Mesenchymal stem cell of the bone marrow (primary cell): ENCODE measurements around the genes ZNF800 and SND1.

- CAGE, long polyA plus RNA = no peak
Observed at GRCh38 chr7:123721647-123722445, 27.0 kb downstream of the WASL start.

DNA sequence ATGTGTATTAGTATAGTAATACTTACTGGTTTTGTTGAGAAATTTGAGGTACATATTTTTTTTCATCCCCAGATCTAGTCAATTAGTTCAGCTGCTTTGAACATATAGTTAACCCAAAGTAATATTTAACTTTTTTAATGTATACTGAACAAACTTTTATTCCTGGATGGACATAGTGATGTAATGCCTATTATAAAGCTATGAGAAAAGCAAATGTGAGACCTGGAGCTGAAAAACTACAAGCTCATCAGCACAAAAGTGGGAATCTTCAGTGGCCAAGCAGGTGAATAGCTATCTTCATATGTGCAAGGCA is 472.1 kb upstream of the POT1 start:
- CAGE, long polyA plus RNA = no peak

- CAGE, long polyA plus RNA = no peak
Observed at GRCh38 chr7:126370318-126370706, 882.4 kb downstream of the GRM8 start.

DNA sequence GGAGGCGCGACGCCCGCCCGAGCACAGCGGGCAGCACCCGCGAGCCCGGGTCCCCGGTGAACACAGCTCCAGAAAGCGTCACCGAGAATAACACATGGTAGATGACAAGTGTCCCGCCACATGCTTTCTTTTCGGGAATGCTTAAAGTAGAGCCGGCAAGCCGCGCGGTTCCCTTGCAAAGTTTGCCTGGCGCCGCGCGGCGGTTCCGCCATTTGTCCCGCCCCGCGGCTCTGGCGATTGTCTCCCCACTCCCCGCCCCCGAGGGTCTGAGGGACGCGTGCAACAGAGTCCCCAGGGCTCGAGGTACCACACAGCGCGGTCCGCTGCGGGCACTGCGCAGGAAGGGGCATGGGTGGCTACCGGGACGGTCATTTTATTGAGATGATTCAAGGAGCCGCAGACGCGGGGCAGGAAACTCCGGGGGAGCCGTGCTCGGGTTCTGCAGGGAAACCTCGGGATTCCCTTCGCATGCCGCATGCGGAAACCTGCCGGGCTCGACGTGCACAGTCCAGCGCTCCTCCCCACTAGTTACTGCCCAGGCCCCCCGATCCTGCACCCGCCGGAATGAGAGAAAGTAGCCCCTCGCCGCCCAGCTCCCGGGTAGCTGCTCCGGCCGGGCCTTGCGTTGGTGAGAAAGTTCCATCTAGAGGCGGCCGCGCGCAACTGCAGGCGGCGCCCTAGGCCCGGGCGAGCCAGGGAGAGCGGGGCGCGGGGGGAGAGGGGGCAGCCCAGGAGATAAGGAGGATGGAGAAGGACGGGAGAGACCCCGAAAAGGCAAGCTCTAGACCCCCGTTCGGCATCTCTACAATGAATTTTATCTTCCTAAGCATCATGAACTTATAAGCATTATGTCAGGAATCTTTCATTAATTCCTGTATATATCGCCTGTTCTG is 946 bp upstream of the GRM8 start:
- CAGE, long polyA plus RNA = no peak

GRCh38 chr7:127392469-127392971 is at the start of gene ZNF800:
Gene ZNF800, minus strand, starts transcription at chr7:127392708.
- CAGE, long polyA plus RNA = no peak

DNA sequence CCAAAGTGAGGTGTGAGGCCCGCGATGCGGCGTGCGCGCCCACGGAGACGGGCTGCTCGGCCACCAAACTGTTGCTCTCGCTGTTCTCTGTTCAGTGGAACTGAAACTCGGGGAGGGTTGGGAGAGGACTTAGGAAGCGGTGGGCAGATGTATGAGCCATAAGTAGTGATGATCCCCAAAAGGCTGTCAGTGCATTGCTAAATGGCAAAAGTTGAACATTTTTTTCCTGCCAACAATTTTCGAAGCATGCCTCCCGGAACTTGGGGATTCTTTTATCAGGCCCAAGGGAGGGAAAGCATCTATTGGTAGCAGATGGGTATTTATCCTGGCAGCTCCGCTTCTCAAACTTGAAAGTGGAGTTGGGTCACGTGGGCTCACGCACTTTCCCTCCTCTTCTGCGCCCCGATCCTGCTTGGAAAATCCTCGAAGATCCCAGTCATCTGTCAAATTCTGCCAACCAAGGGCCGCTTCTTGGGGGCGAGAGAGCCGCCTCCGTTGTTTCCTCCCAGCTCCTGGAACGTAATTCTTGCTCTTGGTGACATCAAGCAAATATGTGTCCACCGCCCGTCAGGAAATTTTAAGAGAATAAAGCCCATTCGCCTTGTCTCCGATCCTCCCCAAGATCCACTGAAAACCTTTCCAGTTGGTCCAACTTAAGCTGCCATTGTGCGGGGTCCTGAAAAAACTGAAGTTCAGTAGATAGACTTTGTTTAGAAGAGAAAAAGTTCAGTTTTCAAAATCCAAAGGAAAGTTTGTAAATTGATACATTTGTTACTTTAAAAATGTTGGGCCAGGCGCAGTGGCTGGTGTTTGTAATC is 673 bp upstream of the ZNF800 start:
- CAGE, long polyA plus RNA = no peak

DNA sequence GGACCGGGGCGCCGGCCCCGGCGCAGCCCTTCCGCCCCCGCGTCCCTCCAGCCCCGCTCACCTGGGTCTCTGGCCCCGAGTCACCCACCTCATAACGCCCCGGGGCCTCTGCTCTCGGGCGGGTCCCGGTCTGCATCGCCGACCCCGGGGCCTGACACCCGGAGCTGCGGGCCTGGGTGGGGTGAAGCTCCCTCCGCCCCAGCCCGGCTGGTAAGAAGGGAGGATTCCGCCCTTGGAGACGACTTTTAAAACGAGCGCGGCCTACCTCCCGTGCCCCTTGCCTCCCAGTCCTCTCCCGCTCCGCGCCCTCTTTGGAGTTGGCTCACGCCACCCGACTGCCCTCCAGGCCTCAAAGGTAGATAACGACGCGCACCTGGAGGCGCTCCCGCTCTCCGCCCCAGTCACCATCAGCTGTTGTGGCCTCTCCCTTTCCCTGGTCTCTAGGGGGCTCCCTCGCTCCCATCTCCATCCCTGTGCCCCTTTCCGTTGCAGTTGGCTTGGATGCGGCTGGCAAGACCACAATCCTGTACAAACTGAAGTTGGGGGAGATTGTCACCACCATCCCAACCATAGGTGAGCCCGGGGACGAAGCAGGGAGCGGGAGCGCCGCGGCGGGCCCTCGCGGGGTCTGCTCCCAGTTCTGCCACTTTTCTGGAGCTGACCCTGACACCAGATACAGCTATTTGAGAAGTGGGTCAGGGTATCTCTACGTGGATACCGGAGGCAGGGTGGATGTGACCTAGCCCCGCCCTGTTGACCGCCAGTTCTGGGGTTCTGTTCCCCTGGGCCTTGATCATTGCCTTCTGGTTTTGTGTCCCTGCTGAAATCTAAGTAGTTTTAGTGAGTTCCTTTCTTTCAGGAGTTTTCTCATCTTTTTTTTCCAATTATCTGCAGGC is 628 bp downstream of the ARF5 start:
- CAGE, long polyA plus RNA = no peak

DNA sequence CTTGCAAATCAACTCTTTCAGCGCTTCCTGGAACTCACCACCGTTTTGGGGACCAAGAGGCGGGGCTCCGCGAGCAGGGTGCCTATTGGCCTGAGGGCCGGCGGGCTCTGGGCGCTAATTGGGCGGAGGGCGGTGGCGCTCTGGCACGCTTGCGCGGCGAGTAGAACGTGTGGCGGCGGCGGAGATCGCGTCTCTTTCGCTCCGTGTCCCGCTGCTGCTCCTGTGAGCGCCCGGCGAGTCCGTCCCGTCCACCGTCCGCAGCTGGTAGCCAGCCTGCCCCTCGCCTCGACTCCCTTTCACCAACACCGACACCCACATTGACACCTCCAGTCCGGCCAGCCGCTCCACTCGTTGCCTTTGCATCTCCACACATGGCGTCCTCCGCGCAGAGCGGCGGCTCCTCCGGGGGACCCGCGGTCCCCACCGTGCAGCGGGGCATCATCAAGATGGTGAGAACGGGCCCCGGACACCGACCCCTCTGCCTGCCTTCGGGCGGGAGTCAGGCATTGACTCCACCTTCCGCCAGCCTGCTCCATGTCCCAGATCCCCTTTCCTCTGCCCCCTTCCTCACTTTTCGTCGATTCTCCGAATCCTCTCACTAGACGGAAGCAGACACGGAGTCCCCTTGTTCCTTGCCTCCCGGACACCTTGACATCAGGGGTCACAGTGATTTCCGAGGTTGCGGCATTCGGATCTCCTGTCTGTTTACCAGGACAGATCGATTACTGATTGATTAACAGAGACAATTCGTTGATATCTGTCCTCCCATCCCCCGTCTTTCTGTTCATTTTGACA is at the start of gene SND1:
TSS of gene SND1 (plus strand) at position 192 of the 795 bp plus-strand sequence.
- CAGE, long polyA plus RNA = no peak

- CAGE, long polyA plus RNA = no peak
Observed at GRCh38 chr7:127975802-127976576, 55.2 kb downstream of the LRRC4 start.

DNA sequence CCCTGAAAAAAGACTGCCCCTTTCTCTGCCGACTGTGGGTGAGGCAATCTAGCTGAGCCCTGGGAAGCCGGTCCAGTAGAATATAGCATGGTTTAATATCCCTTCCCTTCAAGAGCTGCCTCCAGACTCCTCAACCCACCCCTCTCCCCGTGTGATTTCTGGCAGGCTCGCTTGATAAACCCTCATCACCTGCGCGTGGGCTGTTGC is 1.9 kb upstream of the LRRC4 start:
- CAGE, long polyA plus RNA = no peak

DNA sequence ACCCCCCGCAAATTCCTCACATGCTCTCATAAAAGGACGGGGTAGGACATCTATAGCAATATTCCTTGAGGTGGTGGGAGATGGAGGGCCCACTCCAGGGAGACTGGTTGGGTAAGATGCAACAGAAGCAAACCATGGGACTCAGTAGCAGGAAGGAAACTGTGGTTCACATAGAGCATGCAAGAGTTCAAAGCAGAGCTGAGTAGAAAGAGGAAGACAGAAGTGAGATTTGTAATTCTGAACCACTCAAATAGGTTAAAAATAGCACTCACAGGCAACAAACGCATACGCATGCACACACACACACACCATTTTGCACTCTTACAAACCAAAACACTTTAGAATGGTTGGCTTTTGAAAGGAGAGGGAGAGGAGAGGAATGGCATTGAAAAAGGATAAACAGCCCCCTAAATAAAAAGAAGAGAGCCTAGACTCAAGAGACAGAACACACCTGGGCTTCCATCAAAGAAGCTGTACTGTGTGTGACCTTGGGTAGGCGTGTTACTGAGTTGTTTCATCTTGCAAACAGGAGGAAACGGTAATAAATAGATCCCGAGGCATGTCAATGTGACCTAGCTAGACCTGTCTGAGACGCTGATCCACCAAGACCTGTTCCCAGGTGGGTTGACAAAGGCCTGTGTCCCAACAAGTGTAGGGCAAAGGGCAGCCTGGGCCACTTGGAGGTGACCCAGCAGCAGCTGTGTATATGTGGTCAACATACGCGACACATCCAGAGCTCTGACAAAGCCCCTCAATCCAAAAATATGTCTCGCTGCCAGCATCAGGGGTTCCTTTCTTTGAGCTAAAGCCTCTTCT is 77.7 kb upstream of the LRRC4 start:
- CAGE, long polyA plus RNA = no peak

GRCh38 chr7:128303855-128304164 is 39.9 kb downstream of the RBM28 start:
- CAGE, long polyA plus RNA = no peak

DNA sequence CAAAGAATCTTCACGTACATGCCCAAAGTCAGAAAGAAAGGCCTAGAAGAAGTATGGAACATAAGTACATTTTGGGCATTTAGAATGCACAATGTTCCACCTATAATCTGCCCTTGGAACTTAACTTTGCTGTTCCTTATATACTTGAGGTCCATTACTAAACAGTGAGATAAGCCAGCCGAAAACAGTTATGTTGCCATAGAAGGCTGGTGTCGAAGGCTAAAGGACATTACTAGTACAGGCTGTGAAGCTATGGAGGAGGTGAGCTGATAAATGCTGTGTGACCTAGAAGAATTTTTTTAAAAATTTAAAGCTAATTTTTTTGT is 19.9 kb downstream of the RBM28 start:
- CAGE, long polyA plus RNA = no peak

GRCh38 chr7:128450187-128450971 is 5.3 kb upstream of the HILPDA start:
- CAGE, long polyA plus RNA = no peak

DNA sequence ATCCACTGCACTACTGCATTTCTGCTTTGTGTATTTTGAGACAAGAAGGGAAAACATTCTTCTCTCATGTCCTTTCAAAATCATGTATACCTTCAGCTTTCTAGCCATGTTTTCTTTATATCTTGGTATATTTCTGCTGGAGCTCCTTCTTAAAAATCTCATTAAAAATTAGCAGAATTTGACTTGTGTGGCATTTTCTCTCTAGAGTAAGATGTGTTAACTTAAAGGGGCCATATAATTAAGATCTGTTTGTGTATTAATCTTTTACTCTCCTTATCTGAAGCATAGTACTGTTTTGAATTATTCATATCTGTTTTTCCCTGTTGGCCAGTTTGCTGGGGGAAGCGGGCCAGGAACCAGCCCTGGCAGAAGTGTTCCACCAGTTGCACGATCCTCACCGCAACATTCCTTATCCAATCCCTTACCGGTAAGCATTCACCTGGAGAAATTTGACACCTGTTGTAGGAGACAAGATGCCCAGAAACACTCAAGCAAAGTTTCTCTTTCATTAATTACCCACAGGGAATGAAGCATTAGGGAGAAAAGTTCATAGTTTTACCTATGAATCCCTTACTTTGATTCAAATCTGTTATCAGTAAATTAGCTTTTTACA is 92.3 kb upstream of the GARIN1A start:
- CAGE, long polyA plus RNA = no peak

GRCh38 chr7:128829131-128829850 is 915 bp upstream of the FLNC start:
- CAGE, long polyA plus RNA = no peak

DNA sequence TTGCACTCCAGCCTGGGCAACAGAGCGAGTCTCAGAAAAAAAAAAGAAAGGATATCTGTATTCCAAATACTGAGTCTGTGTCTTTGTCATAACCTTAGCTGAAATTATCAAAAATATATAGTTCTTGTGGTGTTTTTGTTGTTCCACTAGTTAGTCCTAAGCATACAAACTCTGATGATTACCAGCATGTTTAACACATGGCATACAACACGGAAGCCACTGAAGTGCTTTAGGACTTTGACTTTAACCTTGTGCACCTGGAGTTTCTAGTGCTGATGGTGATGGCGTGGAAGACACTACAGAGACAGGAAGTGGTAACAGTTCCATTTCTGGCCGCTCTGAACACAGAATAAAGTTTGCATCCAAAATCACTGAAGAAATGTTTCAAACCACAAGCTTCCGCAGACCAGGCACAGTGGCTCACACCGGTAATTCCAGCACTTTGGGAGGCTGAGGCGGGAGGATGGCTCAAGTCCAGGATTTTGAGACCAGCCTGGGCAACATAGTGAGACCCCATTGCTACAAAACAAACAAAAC is 40.3 kb upstream of the TNPO3 start:
- CAGE, long polyA plus RNA = no peak

DNA sequence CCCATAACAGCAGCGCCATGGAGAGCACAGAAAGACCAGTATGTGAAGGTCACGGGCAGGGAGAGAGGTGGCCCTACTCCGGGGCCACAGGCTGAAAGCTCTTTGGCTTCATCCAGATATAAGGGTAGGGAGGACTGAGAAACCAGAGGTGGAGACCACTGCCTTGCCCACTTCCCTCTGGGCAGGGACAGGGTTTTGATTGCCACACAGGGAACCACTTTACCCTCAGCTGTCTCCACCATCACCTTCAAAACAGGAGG is 5.3 kb downstream of the TSPAN33 start:
- CAGE, long polyA plus RNA = no peak

DNA sequence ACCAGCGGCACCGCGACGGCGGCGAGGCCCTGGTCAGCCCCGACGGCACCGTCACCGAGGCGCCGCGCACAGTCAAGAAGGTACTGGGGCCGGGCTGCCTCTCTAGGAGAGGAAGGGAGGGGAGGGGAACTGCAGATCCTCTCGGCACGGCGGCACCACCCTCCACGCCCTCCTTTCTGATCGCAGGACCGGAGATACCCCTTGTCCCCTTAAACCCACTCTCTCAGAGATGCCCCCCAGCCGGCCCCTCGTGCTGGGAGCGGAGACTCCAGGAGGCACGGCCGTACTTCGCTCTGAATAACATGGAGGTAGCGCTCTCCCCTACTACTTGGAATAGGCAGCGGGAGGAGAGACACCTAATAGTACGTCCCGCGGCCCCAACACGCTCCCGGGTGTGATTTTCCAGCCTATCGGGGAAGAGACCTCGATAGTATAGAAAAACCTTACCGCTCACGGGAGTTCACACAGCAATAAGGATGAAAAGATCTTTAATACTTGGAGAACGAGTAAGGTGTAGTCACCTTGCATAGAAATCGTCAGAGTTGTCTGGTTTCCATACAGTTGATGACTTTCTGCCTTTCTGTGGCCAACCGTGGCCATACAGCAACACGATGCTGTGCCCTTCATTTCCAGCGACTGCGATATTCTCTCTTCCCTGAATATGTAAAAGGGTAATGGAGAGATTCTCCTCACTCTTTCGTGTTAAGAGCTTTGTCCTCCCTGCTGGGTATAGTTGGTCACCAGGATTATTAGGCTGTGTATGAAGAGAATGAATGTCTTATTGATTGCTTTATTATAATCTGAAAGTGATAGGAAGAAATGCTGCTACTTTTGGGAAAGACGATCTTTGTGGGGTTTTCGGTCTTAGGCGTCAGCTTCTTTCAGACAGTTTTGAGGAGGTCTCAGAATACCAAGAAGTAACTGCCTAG is 794 bp downstream of the AHCYL2 start:
- CAGE, long polyA plus RNA = no peak

GRCh38 chr7:129416861-129417608 is 17.2 kb upstream of the STRIP2 start:
- CAGE, long polyA plus RNA = no peak